Daoy (cell line): ENCODE results near the genes TBC1D10A, OSBP2 and PLA2G3.

GRCh38 chr22:30231038-30231438, 15.5 kb downstream of the LIF start:
- RAMPAGE, long total RNA: no peak

GRCh38 chr22:30258673-30259140, 7.9 kb downstream of the OSM start:
- RAMPAGE, long total RNA: no peak

- RAMPAGE, long total RNA: no peak
Measured at GRCh38 chr22:30290426-30291598, 1.5 kb upstream of the CASTOR1 start.

DNA sequence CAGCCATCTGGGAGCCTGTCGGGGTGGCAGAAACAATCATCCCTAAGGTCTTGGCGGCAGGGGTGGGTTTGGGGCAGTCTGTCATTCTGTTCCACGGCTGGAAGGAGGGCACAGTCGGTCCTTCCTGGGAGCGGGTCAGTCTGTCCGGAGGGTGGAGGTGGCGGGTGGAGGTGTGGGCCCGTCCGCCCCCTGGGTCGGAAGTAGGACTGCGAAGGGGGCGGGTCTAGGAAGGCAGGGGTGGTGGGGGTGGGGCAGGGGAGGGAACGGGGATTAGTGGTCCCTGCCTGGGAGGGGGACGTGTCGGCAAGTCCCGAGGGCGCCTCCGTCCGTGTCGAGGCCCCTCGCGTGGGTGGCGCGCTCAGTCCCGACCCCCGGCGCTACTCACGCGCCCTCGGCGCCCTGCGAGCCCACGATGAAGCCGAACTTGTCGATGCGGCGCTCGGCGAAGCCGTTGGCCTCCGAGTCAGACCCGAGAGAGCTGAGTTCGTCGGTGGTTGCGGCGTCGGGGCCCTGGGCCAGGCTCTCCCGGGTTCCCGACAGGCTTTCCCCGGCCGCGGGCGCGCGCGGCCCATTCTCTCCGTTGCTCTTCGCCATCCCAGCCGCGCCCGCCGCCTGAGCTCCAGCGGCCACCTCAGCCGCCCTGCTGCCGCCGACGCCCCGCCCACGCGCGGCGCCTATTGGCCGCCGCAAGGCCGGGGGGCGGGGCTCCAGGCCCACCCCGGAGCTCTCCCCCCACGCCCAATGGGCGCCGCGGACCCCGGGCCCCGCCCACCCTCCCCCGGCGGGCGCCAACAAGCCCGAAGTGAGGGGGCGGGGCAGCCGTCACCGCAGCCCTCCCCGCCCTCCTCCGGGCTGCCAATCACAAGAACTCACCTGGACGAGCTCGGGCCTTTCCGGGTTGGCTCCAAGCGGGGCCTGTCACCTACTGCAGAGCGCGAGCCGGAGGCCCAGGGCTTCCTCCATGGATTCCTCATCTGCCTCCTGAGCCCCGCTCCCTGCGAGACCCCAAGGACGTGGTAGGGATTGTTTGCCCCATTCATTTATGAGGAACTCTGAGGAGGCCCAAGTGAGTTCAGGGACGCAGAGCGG, at the start of gene TBC1D10A:
Gene TBC1D10A, minus strand, starts transcription at position 654 of the 1,089 bp plus-strand sequence.
- RAMPAGE, long total RNA: no peak

- RAMPAGE, long total RNA: no peak
Measured at GRCh38 chr22:30421442-30422728, 3.7 kb upstream of the MTFP1 start.

GRCh38 chr22:30439896-30440329, 14.3 kb downstream of the MTFP1 start:
- RAMPAGE, long total RNA: no peak

DNA sequence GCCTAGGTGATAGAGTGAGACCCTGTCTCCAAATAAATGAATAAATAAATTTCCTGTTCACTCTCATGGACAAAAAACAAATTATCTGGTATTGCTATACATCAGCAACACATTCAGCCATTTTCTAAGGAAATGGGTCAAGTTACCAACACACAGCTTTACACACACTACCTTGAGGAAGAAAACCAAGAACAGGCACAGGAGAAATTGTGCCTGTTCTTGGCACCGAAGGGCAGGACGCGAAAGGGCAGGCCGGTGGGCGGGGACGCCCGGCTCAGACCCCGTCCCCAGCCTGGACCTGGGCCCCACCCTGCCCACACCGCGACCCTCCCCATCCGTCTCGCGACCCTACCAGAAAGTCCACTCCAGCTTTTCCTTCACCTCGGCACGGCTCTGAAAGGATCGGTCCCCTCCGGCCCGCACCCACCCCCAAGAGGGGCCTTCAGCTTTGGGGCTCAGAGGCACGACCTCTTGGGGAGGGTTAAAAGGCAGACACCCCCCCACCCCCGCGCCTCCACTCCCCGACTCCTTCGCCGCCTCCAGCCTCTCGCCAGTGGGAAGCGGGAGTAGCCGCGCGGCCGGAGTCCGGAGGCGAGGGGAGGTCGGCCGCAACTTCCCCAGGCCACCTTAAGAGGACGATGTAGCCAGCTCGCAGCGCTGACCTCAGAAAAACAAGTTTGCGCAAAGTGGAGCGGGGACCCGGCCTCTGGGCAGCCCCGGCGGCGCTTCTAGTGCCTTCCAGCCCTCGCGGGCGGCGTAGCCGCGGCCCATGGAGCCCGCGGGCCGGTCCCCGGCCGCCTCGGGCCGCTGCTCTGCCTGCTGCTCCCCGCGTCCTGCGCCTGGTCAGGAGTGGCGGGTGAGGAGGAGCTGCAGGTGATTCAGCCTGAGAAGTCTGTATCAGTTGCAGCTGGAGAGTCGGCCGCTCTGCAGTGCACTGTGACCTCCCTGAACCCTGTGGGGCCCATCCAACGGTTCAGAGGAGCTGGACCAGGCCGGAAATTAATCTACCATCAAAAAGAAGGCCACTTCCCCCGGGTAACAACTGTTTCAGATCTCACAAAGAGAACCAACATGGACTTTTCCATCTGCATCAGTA, 4.4 kb downstream of the SEC14L6 start:
- RAMPAGE, long total RNA: no peak

GRCh38 chr22:30562327-30562844, 12.1 kb downstream of the GAL3ST1 start:
- RAMPAGE, long total RNA: no peak

DNA sequence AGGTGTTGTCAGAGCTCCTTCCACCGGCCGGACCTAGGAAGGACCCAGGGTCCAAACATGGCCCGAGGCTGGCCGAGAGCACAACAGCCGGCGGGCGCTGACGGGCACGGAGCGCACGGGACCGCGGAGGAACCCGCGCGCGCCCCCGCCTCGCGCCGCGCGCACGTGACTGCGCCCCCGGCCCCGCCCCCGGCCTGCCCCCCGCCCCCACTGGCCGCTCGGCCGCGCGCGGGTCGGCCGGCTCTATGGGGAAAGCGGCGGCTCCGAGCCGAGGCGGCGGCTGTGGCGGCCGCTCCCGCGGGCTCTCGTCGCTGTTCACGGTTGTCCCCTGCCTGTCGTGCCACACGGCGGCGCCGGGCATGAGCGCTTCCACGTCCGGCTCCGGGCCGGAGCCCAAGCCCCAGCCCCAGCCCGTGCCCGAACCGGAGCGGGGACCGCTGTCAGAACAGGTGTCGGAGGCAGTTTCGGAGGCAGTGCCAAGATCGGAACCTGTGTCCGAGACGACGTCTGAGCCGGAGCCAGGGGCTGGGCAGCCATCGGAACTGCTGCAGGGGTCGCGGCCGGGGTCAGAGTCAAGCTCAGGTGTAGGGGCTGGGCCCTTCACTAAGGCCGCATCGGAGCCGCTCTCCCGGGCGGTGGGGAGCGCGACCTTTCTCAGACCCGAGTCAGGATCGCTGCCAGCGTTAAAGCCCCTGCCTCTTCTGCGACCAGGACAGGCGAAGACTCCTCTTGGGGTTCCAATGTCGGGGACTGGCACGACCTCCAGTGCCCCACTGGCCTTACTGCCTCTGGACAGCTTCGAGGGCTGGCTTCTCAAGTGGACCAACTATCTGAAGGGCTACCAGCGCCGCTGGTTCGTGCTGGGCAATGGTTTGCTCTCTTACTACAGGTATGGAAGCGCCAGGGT, at the start of gene OSBP2:
Gene OSBP2, plus strand, starts transcription at position 210 of the 907 bp plus-strand sequence.
- RAMPAGE, long total RNA: no peak

DNA sequence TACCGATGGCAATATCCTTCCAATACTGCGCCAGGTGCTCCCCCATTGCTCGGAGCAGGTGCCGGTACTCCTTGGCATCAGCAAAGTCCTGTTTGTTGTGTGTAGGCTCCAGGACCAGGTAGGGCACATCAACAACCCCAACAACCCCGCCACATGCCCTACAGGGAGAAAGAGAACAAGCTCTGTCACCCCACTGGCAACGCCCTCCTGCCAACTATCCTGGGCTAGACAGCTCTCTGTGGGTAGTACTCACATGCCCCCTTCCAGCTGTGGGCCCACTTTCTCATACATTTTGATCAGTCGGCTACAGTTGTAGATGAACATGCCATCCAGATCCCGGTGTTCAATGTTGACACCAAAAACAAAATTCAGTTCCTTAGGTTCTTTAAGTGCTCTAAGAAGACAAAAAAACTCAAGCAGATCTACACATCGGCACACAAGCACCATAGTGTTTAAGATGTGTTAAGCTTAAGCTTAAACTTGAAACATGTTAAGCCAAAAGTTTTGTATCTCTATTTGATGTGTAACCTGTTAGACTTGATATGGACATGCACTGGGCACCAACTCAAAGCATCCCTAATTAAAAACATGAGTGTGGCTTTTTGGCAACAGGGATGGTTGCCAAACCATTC, 30.6 kb downstream of the MORC2 start:
- RAMPAGE, long total RNA: no peak

DNA sequence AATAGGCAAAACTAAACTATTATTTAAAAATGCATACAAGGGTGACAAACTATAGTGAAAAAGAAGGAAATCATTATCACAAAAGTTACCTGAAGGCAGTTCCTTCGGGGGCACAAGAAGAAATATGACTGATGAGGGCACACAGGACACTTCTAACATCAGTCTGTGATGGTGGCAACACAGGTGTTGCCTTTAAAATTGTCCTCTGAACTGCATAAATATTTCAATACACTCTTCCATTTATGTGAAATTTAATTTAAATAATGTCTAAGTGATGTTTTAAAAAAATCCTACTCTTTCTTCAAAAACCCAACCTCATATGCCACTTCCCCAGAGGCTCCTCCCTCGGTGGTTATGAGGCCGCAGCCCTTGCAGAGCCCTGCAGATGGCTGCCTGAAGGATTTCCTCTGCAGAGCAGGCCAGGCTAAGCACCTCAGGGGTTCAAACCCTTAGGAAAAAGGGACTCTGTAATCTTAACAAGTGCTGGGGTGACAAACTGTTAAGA, 25.3 kb downstream of the MORC2 start:
- RAMPAGE, long total RNA: no peak

GRCh38 chr22:30946227-30946999, 22.2 kb downstream of the MORC2 start:
- RAMPAGE, long total RNA: no peak

DNA sequence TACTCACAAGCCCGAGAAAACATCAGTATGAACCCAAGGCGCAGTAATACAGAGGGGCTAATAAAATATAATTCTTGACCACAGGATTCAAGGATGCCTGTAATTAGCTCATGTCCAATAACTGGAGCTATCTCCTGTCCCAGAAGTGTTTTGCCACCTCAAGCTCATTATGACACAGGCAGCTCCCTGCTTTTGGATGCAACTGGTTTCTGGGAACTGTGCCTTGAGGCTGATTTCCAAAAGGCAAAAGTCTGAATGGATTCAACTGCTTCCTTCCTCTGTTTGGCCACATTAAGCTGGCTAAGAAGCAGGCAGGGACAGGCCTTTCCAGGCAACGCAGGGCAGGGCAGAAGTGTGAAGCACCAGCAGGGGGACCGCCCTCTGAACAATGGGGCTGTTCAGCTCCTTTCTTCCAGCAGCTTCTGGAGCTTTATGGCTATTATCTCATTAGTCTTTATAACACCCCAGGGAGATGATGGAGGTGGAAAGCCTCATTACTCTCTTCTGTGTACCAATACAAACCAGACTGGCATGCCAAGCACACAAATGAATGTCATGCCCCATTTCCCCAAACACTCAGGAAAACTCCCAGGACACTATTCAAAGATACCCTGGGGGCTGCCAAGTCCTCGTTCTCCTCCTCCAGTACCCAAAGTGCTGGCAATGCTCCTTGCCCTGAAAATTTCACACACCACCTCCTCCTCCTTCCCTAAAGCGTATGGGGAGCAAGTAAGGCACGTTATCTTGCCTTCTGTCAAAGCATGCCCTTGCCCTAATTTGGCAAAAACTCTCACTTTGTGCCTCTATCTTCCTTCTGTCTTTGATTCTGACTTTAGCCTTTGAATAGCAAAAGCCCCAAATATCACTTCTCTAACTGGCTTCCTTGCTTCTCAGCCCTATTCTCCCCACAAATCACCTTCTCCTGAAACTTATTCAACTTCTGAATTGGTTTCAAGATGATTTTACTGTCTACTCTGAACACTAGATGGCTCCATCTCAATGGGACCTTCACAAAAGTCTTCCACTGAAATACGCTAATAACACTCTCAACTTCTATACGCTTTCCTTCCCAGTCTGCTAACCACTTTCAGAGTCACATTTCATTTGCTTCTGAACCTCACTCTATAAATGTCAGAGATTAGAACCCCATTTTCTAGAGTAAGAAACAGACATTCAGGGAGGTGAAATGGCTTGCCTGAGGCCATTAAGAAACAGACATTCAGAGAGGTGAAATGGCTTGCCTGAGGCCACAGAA, 21.1 kb downstream of the MORC2 start:
- RAMPAGE, long total RNA: no peak

DNA sequence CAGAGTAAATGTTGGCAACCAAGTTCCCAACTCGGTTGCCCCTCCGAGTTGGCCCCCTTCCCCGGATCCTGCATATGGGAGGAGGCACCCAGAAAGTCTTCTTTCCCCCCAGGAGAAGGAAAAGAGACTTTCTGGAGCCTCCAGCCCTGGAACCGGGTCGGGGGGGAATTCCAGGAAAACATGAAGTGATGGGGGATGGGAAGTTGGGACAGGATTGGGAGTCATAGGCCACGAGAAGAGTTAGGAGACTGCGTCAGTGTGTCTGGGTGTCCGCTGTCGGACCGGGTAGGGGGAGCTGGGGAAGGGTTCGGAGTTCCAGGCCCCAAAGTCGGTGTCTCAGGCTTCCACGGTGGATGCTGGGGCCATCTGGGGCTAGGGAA, 522 bp downstream of the SELENOM start:
- RAMPAGE, long total RNA: no peak

GRCh38 chr22:31139899-31140784, at the start of gene PLA2G3:
Gene PLA2G3, minus strand, starts transcription at chr22:31140508.
- RAMPAGE, long total RNA: no peak

DNA sequence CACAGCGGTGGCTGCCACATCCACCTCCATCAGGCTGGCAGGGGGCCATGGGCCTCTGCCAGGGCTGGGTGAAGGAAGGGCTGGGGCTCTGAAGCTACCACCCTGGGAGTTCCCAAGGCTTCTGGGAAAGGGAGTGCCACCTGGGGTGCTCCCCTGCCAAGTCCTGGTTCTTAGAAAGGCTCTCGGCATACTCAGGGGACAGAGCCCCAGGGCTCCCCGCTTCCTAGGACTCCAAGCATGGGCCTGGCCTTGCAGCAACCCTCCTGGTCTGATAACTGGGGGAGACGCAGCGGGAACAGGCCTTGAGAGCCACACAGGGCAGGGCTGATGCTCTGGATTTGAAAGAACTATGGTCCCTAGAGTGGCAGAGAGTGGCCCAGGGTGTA, 478 bp upstream of the PLA2G3 start:
- RAMPAGE, long total RNA: no peak

- RAMPAGE, long total RNA: no peak
Measured at GRCh38 chr22:31214963-31215568, 3.0 kb downstream of the LIMK2 start.

- RAMPAGE, long total RNA: no peak
Measured at GRCh38 chr22:31218470-31219210, 6.5 kb downstream of the LIMK2 start.

DNA sequence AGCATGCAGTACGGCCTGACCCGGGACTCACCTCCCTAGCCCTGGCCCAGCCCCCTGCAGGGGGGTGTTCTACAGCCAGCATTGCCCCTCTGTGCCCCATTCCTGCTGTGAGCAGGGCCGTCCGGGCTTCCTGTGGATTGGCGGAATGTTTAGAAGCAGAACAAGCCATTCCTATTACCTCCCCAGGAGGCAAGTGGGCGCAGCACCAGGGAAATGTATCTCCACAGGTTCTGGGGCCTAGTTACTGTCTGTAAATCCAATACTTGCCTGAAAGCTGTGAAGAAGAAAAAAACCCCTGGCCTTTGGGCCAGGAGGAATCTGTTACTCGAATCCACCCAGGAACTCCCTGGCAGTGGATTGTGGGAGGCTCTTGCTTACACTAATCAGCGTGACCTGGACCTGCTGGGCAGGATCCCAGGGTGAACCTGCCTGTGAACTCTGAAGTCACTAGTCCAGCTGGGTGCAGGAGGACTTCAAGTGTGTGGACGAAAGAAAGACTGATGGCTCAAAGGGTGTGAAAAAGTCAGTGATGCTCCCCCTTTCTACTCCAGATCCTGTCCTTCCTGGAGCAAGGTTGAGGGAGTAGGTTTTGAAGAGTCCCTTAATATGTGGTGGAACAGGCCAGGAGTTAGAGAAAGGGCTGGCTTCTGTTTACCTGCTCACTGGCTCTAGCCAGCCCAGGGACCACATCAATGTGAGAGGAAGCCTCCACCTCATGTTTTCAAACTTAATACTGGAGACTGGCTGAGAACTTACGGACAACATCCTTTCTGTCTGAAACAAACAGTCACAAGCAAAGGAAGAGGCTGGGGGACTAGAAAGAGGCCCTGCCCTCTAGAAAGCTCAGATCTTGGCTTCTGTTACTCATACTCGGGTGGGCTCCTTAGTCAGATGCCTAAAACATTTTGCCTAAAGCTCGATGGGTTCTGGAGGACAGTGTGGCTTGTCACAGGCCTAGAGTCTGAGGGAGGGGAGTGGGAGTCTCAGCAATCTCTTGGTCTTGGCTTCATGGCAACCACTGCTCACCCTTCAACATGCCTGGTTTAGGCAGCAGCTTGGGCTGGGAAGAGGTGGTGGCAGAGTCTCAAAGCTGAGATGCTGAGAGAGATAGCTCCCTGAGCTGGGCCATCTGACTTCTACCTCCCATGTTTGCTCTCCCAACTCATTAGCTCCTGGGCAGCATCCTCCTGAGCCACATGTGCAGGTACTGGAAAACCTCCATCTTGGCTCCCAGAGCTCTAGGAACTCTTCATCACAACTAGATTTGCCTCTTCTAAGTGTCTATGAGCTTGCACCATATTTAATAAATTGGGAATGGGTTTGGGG, 13.4 kb downstream of the PIK3IP1 start:
- RAMPAGE, long total RNA: no peak

GRCh38 chr22:31281976-31283050, 10.0 kb downstream of the PIK3IP1 start:
- RAMPAGE, long total RNA: no peak